ENCODE measurements around the genes FOXL2 and TRIM42.

GRCh38 chr3:137013869-137014881, 56.4 kb downstream of the IL20RB start:
- PRO-cap, result no peak

GRCh38 chr3:137032471-137032928, 74.7 kb downstream of the IL20RB start:
- PRO-cap, result no peak

- PRO-cap, result no peak
These were observed 8.5 kb downstream of the ARMC8 start for GRCh38 chr3:138195518-138196155.

GRCh38 chr3:138381955-138382578, 33.7 kb downstream of the MRAS start:
- PRO-cap, result no peak

GRCh38 chr3:138607718-138608413, 705 bp upstream of the FAIM start:
- PRO-cap, result no peak

GRCh38 chr3:138755612-138756386, 78.9 kb downstream of the PIK3CB start:
- PRO-cap, result no peak

DNA sequence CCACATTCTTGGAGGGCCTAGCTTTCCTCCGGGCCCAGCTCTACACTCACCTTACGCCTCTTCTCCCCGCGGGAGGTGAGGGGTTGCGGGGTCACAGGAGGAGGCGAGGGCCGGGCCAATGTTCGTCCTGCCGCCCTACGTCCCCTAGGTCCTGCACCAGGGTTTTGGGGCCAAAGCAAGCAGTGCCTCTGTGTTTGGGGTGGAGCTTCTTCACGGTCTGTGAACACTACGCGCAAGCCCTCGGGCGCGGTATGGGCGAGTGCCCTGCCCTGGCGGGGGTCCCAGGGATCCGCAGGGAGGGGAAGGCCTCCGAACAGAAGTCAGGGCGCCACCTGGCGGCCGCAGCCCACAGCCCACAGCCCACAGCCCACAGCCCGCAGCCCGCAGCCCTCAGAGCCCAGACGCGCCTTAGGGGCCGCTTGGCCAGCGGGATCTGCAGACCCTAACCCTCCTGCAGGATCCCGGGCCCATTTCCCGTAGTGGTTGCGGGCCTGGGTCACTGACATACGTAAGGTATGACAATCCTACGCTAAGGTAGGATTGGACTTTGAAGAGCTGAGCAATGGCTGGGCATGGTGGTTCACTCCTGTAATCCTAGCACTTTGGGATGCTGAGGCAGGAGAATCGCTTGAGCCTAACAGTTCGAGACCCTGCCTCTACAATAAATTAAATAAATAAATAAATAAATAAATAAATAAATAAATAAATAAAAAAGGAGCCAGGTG, 31.0 kb downstream of the FOXL2 start:
- PRO-cap, result unidirectional peak, minus-strand start at position 253 of the sequence

GRCh38 chr3:138936646-138937232, 10.2 kb downstream of the FOXL2 start:
- PRO-cap, result no peak

DNA sequence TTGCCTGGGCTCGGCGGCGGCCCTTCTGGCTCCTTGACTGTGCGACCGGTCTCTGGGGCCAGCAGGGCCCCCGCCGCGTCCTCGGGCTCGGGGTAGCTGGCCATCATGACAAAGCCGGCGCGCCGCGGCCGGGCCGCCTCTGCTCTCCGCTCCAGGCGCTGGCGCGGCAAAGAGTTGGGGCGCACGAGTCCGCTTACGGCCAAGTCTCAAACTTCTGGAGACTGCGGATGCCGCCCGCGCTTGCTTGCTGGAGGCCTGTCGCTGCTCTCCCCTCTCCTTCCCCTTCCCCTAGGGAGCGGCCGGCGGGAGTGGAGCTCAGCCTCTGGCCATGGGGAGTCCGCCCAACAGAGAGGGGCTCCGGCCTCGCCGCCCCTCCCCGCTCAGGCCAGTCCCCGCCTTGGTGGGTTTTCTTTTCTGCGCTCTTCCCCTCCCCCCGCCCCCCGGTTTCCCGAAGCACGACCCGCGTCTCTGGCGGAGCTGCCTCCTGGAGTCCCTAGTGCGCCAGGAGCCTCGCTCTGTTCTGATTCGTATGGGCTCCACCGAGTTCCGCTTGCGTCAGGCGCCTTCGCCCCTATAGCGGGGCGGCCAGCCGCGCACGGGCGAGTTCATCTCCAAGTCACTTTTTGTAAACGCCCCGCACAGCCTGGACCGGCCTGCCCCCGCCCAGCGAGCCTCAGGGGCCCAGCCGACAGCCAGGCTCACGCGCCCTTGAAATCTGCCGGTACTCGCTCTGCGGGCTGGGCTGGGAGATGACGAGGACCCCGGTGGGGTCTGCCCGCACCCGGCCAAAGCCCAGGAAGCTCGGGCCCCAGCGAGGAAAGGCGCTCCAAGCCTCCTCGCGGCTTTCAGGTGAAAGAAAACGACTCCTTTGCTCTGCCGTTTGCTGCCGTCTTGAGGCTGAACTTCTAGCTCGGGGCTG, at the start of gene FOXL2:
TSS of gene FOXL2 (minus strand) at position 522 of the 919 bp plus-strand sequence.
- PRO-cap, result no peak

DNA sequence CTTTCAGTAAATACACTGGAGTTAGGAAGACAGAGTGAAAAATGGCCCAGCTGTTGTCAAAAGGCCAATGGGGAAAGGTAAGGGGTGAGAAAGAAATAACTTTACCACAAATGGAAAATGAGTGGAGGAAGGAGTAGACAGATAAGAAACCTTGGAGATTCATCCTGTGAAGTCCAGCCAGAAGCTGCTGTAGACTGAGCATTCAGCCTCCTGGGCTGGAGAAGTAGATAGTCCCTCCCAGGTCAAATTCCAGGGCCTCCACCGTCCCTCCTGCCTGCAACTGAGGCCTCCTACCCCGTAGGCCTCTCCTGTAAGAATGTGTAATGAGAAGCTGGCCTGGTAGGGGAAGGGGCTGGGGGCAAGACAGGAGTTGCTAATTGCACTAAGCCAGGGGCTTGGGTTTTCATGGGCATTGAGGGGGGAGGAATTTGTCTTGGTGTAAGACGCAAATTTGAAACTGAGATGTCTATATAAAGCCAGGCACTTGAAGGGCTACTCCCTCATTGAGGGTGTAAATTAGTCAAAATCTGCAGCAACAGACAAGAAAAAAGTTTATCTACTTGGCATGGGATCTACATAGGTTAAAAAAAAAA, 1.5 kb upstream of the RBP2 start:
- PRO-cap, result no peak

DNA sequence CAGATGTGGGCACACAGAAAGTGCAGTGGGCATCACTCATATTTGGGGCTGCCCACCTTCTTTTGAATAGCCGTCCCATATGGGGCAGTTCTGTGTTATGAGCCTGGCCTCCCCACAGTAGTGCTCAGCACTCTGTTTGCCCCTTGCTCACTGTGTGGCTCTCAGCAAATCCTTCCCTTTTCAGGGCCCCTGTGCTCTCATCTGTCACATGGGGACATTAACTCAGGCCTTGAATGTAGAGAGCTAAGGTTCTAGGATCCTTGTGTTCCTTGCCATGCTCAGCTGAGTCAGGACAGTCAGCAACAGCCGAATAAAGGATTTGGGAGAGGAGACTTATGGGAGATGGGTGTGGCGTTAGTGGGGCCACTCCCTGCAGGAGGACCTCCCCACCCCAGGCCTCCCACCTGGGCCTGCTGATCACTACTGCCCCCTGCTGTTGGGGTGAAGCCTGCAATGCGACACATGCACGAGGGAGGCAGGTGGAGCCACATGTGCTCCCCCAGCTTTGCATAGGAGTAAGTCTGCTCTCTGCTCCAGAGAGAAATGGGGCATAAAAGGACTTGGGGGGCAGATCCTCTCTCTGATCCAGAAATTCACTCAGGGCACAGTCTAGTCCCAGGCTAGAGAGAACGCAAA, 19.6 kb downstream of the RBP1 start:
- PRO-cap, result no peak

DNA sequence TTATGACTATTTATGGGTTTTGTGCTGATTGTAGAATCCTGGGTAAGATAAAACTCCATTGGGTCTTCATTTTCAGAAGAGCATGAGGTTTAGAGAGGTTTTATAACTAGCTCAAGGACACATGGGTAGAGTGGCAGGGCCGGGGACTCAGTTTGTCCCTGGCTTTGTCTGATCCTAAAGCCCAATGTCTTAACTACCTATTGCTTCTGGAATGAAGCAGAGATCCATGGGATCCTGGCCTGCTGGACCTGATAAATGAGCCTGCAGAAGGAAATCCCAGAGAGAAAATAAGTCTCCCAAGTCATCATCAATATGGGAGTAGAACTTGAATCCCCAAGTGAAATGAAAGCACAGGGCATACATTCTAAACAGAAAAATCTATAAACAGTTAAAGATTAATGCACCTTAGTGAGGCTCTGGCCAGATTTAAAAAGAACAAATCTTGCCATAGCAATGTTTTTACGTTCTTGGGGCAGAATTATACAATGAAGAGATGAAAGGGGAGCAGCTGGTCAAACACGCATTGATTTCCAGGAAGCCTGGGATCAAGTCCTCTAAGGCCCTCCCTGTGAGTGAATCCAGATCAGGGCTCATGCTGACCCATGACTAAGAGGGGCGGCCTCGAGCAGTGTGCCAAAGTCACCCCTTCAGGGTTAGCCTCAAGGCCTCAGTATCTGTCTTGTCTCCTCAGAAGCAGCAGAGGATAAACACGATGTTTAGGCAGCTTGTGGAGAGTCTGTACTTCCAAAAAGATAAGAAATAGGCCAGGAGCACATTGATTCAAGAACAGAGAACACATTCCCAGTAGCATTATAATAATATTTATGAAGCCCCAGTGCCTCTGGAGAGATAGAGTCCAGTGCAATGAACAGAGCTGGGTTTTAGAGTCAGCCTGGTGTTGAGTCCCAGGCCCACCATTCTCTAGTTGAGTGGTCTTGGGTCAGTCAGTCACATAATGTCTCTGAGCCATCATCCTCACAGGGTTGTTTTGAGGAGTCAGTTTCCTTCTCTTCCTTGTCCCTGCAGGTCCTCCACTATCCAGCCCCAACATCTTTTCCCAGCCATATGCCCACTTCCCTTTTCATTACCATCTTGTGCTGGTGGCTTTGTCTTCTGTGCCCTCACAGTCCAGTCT, 9.2 kb upstream of the RBP1 start:
- PRO-cap, result no peak

GRCh38 chr3:140677673-140678340, at the start of gene TRIM42:
TSS of gene TRIM42 (plus strand) at chr3:140678064.
- PRO-cap, result no peak

- PRO-cap, result no peak
These were observed 39.2 kb downstream of the SLC25A36 start for GRCh38 chr3:140980315-140981672.

GRCh38 chr3:141238149-141238655, 6.6 kb downstream of the PXYLP1 start:
- PRO-cap, result no peak

GRCh38 chr3:141388307-141389272, 20.3 kb downstream of the ZBTB38 start:
- PRO-cap, result no peak

DNA sequence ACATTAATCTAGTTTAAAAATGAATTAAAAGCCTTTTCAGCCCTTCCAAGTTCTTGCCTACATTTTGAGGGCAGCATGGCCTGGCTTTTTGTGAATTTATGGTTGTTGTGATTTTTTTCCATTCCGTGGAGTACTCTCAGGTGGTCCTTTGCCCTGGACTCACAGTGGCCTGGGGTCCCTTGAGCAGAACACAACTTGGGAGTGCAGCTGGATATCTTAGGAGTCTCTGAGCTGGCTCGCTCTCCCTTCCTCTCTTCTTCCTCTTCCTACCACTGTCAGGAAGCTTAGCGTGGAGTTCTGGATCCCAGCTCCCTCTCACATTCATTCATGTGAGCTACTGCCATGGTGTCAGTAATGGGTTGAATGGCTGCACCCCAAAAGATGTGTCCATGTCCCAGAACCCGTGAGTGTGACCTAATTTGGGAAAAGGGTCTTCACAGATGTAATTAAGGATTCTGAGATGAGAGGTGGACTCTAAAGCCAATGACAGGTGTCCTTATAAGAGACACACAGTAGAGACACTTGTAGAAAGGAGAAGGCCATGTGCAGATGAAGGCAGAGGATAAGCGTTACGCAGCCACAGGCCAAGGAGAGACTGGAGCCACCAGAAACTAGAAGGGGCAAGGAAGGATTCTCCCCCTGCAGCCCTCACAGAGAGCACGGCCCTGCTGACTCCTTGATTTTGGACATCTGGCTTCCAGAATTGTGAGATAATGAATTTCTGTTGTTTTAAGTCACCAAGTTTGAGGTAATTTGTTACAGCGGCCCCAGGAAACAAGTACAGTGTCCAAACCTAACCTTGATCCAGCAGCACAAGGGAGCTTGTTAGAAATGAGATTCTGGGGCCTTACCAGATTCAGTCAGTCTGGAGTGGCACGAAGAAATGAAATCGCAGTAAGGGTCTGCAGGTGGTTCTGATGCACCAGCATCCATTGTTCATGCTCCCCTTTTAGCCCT, 48.2 kb downstream of the ZBTB38 start:
- PRO-cap, result no peak

DNA sequence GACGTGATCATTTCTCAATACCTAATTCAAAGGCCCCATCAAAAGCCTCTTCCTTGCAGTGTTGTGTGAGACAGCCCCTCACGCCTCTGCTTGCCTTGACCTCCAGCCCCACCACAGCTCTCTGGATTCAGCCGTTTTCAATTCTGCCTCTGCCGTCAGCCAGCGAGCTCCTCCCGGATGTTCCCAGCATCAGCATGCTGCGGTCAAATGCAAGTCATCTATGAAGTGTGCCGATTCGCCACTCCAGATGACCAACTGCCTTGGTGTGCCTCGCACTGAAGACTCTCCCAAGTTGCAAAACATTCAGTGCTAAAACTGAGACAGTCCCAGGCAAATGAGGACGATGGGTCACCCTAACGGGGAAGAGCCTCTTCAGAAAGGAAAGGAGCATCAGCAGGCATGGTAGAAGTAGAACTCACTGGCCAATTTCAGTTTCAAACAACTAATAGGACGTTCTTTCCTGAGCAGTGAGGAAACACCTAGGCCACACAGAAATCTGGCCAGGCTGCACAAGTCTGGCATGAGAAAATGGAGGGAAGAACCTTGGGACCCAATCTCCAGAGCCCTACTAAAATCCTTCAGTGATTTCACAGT, 30.5 kb upstream of the RASA2 start:
- PRO-cap, result bidirectional peak, plus-strand start at position 246 of the sequence, minus-strand start at position 145 of the sequence

DNA sequence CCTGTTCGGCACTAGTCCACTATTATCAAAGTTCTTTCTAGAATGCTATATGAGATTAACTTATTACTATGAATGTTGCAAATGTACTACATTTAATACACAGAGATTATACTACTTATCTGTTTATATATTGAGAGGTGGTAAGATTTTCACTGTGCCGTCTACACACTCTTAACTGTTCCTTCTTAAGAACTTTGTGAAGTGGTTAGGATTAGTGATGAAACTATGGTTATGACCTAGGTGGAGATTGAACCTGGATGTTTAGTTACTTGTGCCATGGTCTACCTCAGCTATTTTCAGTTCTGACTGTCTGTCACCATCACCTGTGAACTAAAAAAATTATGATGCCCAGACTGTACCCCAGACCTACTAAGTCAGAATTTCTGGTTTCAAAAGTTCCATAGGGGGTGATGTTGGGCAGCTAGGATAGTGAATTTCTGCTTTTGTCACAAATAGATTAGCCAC, 6.3 kb downstream of the RASA2 start:
- PRO-cap, result no peak

- PRO-cap, result no peak
These were observed 70.5 kb downstream of the RASA2 start for GRCh38 chr3:141557081-141557955.